GM19239 (cell line): ENCODE data around the gene ZAR1.

DNA sequence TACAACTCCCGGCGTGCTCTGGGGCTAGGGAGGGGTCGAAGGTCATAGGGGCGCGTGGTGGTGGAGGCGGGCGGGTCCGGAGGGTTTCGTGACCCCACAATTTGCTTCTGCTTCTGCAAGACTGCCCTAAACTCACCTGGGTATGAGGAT lies 267 bp upstream of the NFXL1 start:
- RRBS: 2% methylated on average over 8 of the region's 9 CpGs

DNA sequence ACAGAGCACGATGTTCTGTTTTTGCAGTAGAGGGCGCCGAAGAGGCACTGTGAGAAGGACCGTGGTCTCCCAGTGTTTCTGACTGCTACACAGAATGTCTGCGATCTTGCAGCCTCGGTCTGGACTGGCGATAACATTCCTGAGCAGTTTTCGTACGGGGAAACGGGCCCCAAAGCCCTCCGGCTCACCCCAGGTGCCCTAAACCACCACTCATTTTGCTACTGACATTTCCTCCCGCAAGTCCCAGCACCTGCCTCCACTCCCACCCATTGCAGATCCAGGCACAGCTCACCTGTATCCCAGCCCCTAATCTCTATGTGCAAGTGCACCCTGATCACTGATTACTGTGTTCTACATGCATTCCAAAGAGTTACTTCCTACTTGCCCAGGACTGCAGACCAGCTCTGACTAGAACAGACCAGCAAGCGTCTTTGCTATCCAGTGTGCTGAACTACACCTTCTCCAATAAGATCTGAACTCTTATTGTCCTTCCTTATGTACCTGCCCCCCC lies 12.4 kb upstream of the NFXL1 start:
- RRBS: no CpG with 5 or more reads among the region's 13 CpGs

- RRBS: no CpG with 5 or more reads among the region's 1 CpG
Observed at GRCh38 chr4:48022174-48022394, 5.5 kb downstream of the NIPAL1 start.

DNA sequence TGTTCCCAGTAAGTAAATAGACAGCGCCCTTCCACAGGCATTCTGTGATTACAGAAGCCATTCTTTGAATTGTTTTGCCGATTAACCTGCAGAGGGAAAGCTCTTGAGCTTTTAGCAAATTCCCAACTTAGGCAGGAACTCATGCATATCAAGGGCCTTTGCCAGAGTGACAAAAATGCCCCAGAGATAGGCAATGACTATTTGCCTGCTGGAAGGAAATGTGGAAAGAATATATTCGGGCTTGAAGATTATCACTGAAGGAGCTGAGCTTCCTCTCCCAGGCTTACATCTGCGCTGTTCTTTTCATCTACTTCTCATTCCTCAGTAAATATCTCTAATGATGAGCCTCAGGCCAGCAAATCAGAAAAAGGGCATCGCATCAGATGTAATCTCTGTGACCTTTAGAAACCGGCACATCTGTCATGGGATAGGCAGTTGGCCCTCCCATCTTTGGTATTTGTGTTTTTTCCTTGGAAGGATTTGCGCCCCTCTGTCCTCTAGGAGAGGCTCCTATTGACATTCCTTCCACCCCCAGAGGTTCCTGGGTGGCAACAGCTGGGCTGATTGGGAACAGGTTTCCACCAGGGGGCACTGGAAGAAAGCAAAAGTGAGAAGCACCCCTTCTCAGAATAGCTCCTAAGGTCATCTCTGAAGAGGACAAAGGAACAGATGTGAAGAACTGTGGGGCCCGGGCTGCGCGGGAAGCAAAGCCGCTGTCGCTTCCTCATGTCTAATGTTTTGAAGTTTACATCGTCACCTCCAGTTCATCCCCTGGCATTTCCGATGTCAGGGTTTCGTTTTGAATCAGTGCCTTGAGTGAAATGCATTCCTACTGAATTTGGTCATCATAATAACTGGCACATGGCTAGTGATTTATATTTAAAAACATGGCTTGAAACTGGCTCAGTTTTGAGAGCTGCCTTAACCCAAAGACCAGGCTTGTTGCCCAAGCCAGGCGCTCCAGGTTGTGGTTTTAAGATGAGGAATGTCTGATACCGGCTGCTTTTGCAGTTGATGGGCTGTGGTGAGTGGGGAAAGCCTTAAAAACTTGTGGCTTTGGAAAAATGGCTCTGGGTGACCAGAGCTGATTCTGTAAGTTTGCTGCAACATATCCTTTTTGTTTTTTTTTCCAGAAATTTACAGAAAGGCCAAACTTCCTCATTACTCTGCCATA lies 6.3 kb downstream of the TXK start:
- RRBS: no CpG with 5 or more reads among the region's 17 CpGs

DNA sequence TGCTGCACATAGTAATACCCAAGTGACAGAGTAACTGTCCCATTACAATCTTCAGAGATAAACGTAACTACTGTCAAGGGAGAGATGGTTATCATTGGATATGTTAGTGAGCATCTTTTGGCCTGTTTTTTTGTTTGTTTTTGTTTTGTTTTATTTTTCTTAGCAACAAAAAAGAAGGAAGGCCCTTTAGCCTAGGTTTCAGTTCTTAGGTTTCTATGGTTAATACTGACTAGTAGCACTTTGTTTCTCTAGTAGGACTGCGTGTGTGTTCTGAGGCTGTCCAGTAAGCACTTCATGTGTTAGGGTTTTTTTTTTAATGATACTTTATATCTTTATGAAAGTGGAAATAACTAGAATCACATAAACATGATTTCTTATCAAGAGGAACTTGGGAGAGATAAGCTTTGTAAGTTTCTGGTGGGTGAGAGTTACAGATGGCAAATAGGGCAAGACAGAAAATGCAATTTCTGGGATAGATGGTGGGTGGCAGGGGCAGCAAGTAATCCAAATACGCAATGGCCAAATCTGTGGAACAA lies 59.5 kb upstream of the TXK start:
- RRBS: no CpG with 5 or more reads among the region's 3 CpGs

GRCh38 chr4:48268863-48269747 lies 533 bp downstream of the TEC start:
- RRBS: 2% methylated on average over 12 of the region's 54 CpGs

DNA sequence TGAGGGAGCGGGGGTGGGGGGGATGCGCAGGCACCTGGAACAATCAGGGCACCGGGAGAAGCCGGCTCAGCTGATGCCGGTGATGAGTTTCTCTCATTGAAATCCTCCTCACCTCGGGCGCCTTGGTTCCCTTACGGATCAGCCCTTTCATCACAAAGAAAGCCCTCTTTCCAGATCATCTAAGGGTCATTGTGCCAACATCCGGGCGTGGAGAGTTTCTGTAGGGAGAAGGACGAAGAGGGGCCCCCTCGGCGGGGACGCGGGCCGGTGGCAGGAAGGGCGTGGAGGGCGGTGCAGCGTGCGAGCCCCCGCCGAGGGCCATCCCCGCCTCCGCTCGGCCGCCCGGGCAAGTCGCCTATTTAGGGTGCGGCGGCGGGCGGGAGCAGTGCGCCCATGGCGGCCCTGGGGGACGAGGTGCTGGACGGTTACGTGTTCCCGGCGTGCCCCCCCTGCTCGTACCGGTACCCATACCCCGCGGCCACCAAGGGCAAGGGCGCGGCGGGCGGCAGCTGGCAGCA lies at the start of gene ZAR1:
Gene ZAR1 (plus strand): TSS at position 354 of the 518 bp plus-strand sequence.
- RRBS: 4% methylated on average over 30 of the region's 47 CpGs

- RRBS: no CpG with 5 or more reads among the region's 1 CpG
Observed at GRCh38 chr4:48905423-48905736, 1.2 kb downstream of the OCIAD2 start.

DNA sequence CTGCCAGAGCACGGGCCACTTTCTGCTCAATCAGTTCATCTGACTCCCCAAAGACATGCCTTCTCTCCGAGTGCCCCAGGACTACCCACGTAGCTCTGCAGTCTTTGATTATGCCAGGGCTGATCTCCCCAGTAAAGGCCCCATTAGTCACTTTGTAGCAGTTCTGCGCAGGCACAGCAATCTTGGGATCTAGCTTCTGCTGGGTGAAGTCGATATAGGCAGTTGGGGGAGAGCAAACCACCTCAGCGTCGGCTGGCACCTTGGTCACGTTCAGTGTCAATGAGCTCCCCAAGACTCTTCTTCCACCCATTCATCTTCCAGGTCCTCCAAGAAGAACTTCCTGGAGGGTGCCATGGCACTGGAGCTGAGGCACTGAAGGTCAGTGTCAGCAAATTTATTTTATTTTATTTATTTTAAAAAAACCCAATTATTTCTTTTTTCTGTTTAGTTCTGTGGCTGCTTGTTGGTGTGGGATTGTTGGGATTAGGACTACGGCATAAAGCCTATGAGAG lies 30.8 kb downstream of the CWH43 start:
- RRBS: no CpG with 5 or more reads among the region's 9 CpGs

- RRBS: no CpG with 5 or more reads among the region's 9 CpGs
Observed at GRCh38 chr4:49494660-49495360, 508.7 kb downstream of the CWH43 start.

- RRBS: no CpG with 5 or more reads among the region's 16 CpGs
Observed at GRCh38 chr4:49514213-49514662, 528.2 kb downstream of the CWH43 start.

GRCh38 chr4:51850426-51851039 lies 7.6 kb downstream of the DCUN1D4 start:
- RRBS: no CpG with 5 or more reads among the region's 5 CpGs

DNA sequence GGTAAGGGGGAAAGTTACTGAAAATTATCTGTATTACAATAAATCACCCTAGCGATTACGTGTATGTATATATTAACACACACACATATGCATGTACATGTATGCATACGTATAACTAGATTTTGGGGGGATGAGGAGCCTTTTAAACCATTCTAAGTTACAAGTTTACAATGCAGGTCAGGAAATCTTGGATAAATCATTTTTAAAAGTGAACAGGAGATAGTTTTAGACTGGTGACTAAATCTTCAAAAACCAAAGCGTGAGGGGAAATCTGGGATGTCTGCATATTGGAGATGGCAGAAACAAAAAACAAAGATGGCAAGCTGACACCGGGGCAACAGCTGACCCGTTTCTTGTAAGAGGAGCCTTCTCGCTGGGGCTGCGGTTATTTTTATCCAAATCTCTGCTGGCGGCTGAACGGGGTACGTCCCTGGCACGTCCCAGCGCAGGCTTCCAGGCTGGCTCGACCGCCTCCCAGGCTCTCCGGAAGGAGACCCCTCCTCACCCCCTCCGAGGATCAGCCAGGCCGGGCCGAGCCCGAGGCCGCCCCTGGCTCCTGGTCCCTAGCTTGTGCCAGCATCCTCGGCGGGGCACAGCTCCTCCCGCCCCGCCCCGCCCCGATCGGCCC lies 509 bp downstream of the SGCB start:
- RRBS: no CpG with 5 or more reads among the region's 28 CpGs

DNA sequence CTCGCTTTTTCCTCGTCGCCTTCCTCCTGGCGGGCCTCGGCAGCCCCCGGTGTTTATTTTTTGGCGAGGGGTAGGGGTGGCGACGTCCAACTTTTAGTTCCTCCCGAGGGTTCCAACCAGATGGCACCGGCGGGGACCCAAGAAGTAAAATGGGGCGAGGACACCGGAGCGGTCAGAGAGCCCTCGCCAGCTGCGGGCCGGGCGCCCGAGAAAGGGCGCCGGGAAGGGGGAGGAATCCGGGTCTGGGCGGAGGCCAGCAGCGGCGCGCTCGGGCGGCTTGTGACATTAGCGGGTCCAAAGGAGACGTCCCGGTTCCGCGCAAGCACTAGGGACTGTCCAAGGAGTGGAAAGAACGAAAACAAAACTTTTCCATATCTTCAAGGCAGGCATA lies 636 bp upstream of the USP46 start:
- RRBS: 2% methylated on average over 18 of the region's 35 CpGs

- RRBS: no CpG with 5 or more reads among the region's 13 CpGs
Observed at GRCh38 chr4:52660133-52660468, 1.0 kb upstream of the USP46 start.

GRCh38 chr4:52716016-52717176 lies 34.8 kb downstream of the ERVMER34-1 start:
- RRBS: no CpG with 5 or more reads among the region's 9 CpGs

GRCh38 chr4:52837687-52838226 lies 24.4 kb upstream of the RASL11B start:
- RRBS: no CpG with 5 or more reads among the region's 4 CpGs

DNA sequence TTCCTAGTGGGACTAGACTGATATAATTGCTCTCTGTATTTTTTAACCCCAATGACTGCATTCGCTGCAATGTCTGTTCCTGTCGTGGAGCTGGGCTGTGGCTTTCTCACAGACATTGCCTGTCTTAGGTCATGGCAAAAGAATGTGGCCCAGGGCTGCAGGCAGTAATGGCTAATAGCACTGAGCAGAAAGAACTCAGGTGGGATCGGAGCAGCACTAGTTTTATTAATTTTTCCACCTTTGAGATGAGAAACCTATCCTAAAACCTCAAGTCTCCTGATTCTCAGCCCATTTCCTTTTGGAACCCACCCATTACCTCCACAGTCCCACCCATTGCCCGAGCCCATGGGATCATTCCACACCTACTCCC lies 23.8 kb upstream of the RASL11B start:
- RRBS: no CpG with 5 or more reads among the region's 4 CpGs

DNA sequence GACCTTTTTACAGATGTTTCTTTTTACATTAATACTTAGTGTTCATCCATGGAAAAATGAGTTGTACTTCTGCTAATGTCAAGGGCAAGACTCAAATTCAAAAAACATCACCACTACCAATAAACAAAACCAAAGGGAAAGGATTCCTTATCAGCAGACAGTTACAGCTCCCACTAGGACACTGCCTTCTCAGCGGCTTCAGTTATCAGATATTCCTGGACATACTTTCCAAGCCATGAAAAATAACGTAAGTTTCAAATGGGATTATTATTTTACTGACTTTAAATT lies 83.3 kb downstream of the RASL11B start:
- RRBS: no CpG with 5 or more reads among the region's 2 CpGs

- RRBS: no CpG with 5 or more reads among the region's 6 CpGs
Observed at GRCh38 chr4:52993646-52994169, 131.6 kb downstream of the RASL11B start.